H7 (cell line): Measurements from ENCODE around the genes LRP10, MYH6 and CPNE6.

DNA sequence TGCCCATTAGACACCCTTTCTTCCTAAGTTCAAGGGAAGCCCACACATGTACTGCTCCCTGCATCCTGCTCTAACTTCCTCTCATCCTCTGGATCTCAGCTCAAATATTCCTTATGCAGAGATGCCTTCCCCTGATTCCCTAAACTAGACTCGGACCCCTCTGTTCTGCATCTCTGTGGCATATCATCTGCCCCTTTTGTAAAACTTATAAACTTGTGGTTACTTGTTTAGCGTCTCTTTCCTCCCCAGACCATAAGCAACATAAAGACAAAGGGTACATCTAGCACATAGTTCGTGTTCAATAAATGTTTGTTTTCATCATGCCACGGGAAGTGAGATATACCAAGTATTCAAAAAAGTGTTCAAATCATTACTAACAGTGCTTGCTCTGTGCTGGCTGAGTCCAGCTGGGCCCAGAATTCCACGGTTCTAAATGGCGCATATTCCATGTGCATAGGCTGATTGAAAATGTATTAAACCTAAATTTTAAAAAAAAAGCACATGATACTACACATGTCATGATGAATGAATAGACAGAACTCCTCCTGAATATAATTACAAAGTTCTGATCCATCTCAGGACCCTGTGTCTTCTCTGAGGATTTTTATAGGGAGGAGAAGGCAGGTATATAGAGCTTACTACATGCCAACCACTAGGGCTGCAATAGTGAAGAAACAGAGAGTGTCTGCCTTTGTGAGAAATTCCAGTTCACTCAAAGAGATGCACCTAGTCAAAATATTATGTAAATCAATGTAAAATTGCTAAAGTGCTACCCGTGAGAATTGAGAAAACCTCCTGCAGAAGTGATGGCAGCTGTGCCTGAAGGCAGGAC, 14.8 kb downstream of the ABHD4 start:
- RAMPAGE, long total RNA: no peak

DNA sequence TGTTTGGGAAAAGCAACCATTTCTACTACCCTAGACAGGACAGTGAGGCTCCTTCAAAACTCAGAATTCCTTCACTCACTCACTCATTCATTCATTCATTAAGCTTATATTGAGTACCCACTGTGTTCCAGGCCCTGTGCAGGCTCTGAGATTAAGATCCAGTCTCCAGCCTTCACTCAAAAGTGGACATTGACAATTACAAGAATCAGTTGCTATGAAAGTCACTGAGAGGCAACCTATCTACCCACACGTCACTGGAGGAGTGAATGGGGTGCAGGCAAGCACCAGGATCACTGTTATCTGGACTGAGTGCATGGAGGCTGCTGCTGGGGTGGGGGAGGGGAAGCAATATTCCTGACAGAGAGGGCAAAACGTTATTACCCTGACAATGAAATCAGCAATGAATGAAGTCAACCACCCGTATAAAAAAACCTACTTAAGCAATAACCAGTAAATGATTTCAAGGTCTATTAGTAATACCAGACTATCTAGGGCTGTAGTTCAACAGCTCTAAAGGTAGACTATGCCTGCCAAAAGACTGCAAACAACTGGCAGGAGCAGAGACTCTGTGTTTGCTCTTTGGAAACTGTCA, 17.8 kb downstream of the SLC7A7 start:
- RAMPAGE, long total RNA: no peak

DNA sequence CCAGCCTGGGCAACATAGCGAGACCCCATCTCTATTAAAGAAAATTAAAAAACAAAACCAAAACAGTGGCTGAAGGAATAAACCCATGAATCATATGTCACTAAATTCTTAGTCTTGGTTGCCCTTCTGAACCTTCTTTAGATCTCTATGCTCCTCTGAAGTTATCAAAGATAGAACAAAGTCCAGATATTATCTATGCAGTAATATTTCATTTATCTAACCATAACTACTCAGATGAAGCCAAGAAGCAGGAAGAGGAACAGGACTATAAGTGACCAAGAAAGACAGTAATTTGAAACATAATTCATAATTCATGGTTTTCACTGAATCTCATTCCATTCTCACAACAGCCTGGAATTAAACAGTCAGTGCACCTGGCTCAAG, 6.6 kb downstream of the SLC7A7 start:
- RAMPAGE, long total RNA: no peak

DNA sequence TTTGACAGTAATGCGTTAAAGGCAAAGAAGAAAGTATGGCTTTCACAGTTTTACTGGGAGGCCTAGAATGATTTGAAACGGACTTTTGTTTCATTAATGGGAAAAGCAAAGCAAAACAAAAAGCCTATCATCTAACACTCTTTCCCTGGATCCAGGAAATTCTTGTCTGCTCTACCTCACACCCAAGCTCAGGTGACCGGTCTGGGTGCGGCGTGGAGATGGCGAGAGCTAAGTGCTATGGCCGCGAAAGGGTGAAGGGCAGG, 6.4 kb upstream of the SLC7A7 start:
- RAMPAGE, long total RNA: no peak

DNA sequence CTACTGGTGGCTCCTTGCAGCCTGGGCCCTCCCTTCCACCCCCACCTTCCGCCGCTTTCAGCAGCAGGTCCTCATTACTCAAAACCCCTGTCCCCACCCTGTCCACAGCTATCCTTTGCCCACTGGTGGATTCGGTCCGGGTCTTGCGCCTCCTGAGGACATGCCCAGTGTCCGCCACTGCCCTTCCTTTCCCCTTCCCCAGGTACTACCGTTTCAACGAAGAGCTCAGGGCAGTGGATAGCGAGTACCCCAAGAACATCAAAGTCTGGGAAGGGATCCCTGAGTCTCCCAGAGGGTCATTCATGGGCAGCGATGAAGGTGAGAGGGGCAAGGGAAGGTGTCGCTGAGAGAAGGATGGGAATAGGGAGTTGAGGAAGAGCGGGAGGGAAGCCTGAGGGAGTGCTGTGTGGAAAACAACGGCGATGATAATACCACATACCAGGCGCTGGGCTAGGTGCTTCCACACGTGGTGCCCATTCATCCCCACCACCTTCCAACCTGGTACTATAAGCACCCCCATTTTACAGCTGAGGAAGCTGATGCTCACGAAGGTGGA, 8.7 kb downstream of the MMP14 start:
- RAMPAGE, long total RNA: no peak

GRCh38 chr14:22871737-22872233, at the start of gene LRP10:
Gene LRP10 (plus strand): TSS chr14:22871740.
- RAMPAGE, long total RNA: no peak

- RAMPAGE, long total RNA: no peak
Observed at GRCh38 chr14:23067068-23068040, 10.0 kb upstream of the CDH24 start.

DNA sequence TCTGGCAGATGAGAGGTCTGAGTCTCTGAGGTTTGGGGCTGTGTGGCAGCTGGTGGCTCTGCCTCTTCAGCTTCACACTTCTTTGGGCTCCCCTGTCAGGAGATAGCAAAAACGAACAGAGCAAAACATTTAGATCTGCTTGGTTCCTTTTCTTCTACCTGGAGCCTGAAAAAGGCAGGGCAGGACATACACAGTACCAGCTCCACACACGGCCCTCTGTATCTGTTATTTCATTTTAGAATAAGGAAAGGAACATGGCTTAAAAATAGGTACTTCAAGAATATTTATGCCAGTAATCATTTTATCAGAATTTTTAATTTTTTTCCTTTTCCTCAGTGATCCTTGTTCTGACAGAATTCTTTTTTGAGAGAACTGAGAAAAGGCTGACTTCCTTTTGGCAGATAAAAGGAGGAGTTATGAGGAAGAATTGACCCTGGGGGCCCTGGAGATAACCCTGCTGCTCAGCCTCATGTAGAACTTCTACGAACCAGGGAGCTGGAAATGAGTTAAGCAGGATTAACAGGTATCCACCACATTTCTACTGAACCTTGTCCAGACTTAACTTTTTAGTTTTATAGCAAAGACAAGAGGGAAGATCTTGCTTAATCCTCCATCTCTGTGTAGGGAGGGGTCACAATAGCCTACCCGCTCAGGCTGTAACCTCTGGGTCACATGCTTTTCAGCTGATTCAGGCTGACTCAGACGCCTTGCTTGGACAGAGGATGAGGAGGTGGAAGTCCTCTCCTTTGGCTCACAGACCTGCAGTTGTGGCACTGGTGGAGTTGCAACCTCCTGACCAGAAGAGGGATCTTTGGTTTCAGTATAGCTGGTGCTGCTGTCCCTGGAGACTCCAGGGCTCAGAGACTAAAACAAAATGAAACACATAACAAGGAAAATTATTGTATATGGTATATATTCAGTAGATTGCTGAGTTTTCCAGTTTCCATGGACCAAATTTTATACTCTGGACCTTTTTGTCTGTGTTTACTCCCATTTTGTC, 16.5 kb downstream of the ACIN1 start:
- RAMPAGE, long total RNA: no peak

- RAMPAGE, long total RNA: no peak
Observed at GRCh38 chr14:23308637-23309297, 2.1 kb downstream of the BCL2L2 start.

DNA sequence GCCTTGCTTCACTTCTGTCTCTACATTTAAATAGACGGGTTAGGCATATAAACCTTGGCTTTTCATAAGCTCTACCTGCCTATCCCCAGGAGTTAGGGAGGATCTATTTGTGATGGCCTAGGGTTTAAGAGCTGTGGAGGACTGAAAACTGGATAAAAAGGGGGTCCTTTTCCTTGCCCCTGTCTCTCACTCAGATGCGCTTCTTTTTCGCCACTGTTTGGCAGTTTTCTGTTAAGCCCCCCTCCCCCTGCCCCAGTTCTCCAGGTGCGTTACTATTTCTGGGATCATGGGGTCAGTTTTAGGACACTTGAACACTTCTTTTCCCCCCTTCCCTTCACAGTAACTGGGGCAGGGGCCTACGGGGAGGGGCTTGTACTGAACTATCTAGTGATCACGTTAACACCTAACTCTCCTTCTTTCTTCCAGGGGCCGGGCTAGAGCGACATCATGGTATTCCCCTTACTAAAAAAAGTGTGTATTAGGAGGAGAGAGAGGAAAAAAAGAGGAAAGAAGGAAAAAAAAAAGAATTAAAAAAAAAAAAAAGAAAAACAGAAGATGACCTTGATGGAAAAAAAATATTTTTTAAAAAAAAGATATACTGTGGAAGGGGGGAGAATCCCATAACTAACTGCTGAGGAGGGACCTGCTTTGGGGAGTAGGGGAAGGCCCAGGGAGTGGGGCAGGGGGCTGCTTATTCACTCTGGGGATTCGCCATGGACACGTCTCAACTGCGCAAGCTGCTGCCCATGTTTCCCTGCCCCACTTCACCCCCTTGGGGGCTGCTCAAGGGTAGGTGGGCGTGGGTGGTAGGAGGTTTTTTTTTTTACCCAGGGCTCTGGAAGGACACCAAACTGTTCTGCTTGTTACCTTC, 3.8 kb downstream of the PABPN1 start:
- RAMPAGE, long total RNA: no peak

- RAMPAGE, long total RNA: no peak
Observed at GRCh38 chr14:23387976-23388476, 11.2 kb downstream of the CMTM5 start.

GRCh38 chr14:23399748-23400370, 8.2 kb downstream of the MYH6 start:
- RAMPAGE, long total RNA: no peak

GRCh38 chr14:23408008-23409008, at the start of gene MYH6:
Gene MYH6 (minus strand): TSS chr14:23408273.
- RAMPAGE, long total RNA: no peak

GRCh38 chr14:23512779-23513380, 38.7 kb downstream of the ZFHX2 start:
- RAMPAGE, long total RNA: no peak

GRCh38 chr14:24061395-24062059, 9.7 kb downstream of the CARMIL3 start:
- RAMPAGE, long total RNA: no peak

DNA sequence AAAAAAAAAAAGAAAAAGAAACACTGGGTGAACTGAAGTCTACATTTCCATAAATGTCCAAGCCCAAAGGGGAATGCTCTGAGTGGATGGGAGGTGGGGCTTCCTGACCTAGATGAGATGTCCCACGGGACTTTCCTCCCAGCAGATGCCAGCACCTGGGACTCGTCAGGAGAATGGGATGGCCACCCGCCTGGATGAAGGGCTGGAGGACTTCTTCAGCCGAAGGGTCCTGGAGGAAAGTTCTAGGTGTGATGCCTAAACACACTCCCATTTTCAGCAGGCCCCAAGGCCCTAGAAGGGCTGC, 7.3 kb upstream of the CPNE6 start:
- RAMPAGE, long total RNA: no peak

DNA sequence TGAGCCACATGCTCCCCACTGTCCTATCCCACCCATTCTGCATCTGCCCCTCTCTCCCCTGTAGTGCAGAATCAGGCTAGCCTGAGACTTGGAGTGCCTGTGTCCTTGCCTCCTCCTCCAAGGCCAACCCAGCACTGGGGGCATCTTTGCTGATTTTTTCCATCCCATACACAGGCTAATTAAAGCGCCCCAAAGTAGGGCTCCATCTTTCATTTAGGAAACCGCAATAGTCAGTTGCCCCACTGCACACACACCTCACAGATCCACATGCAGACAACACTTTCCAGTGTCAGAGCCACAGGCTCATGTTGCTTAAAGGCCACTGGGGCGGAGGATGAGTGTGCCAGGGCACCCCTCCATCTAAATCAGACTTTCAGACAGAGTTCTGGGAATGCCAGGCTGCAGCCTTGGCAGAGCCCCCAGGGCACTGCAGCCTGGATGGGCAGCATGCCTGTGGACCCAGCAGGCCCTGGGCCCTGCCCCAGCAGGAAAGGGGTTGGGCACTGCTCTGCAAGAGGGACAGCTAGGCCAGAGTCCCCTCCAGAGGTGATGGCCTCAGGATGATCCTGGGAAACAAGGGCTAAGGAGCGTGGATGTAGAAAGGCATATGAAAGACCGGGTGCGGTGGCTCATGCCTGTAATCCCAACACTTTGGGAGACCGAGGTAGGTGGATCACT, 3.7 kb upstream of the CPNE6 start:
- RAMPAGE, long total RNA: no peak

DNA sequence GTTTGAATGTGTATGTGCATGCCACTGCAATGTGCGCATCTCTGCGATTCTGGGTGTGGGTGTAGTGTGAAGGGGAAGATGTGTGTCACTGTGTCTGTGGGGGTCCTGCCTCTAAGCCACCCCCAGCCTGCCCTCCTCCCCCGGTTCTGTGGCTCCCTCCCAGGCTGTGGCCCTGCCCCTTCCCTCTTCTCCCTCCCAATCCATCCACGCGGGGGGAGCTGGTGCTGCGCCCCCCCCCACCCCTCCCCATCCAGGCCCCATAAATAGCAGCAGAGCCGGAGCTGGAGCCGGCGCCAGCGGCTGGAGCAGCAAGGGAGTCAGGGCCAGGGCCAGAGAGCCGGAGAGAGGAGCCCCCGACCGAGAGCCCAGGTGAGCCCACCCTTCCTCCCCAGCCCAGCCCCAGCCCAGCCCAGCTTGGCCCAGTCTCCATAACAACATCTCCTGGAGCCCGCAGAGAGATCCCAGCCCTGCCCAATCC, at the start of gene CPNE6:
CPNE6 (plus strand) TSS at position 290 of the 478 bp plus-strand sequence.
- RAMPAGE, long total RNA: no peak

- RAMPAGE, long total RNA: no peak
Observed at GRCh38 chr14:24074501-24075336, 3.4 kb downstream of the CPNE6 start.

DNA sequence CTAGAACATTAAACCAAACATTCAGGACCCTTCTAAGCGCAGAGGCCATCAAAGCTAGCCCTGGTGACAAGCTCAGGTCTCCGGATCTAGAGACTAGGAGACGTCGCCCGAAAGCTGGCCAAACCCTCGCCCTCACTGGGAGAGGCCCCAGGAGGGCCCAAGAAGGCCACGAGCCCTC, 1.0 kb upstream of the DCAF11 start:
- RAMPAGE, long total RNA: no peak